BE2C (cell line): ENCODE results near the genes ARL11 and C13orf42.

DNA sequence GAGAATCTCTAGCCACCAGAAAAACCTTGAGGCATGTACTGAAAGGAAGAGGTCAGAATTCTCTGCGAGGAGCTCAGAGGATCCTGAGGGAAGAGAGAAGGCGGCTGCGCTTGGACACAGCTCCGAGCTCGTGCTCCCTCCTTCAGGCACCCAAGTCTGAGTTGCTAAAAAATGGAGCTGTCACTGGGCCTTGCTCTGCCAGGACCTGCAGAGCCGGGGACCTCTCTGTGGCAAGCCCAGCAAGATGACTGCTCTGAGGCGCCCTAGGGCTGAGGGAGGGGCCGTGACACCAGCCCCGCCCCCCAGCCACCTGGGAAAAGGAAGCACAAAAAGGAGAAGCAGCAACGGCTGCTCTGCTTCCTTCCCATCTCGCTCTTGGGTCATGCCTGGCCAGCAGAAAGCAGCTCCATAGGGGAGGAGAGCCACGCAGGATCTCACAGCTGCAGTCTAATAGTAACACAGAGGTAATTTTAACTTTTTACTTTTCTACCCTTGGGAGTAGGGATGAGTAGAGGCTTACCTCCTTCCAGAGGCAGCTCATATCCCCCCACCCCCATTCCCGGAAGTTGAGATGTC is at the start of gene ARL11:
TSS of gene ARL11 (plus strand) at position 356 of the 576 bp plus-strand sequence.
- RRBS = no CpG with 5 or more reads among the region's 13 CpGs

GRCh38 chr13:49670496-49671360 is 20.6 kb downstream of the EBPL start:
- RRBS = no CpG with 5 or more reads among the region's 13 CpGs

- RRBS = no CpG with 5 or more reads among the region's 21 CpGs
These were observed 332 bp upstream of the KPNA3 start for GRCh38 chr13:49792918-49793109.

GRCh38 chr13:50011991-50012641 is 3.1 kb upstream of the KCNRG start:
- RRBS = no CpG with 5 or more reads among the region's 8 CpGs

DNA sequence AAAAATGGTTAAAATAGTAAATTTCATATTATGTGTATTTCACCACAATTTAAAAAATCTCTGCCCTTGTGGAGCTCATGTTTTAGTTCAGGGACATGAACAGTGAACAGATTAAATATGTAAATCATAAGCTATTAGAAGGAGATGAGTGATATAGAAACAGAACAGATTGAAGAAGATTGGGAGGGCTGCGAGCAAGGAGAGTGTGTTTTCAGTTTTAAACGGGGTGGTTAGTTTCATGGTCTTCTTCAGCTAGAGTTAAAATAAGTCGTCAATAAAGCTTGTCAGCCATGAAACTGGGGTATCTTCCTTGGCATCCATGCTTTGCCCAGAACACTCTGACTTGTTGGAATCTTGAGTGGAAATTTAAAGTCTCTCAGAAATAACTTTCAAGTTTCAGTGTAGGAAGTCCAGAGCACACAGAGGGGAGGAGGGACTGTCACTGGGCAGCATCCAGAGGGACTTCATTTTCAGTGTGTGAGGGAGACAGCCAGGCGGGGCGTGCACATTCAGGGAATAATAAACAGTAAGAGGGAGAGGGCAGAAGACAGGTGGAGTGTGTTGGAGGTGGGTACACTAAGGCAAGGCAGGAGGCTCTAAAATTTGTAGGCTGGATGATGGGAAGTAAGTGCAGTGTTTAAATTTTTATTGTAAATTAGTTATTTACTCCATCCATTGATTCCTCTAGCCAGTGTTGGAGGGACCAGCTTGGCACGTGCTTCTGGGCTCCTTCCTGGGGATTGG is 355.5 kb downstream of the KCNRG start:
- RRBS = no CpG with 5 or more reads among the region's 6 CpGs

DNA sequence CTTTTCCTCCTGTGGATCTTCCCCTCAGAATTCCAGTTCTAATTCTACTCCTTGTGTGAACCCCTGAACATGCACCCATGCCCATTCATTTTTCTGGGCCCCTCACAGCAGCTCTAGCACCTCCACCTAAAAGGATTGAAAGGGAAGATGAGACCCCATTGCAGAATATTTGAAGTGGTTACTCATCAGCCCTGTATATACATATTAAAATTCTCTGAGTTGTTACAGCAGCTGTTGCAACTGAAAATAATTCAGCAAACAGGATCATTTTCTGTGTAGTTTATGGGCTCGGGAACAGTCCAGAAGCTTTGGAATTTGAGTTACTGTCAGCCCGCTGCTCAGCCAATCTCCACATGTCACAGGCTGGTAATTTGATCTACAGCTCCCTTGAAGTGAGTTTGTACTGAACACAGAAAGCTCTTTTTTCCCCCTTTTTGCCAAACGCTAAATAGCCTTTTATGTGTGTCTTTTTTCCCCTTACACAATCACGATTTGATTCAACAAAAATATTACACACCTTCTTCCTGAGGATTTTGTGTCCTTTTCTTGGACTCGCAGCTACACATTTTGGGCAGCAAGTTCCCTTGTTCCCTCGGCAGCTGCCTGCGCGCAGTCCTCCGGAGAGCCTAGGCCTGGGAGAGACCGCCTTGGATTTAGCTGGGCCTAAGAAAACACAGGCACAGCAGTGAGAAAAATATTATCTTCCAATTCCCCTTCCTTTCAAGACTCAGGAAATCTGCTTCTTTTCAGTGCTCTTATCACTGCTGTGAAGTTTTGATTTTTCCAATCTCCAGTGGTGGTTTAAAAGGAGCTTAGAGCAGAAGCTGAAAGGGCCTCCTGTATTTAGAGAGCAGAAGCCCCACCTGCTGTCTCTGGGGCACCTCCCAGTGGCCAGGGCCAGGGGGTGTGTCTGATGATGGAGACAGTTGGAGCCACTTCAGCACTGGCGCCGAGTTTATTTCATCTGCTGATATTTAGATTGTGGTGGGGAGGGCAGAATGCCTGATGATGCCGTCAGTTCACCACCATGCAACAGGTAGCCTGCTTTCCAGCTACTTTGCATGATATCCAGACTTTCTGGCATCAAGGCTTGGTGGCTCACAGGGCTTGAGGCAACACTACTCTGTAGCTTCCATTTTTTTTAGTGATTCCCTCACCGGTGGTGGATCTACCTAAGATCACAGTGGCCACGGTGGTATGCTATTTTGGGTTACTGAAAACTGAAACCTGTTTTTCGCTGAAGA is 371.5 kb downstream of the KCNRG start:
- RRBS = no CpG with 5 or more reads among the region's 16 CpGs

GRCh38 chr13:51110992-51111522 is at the start of gene C13orf42:
TSS of gene C13orf42 (minus strand) at chr13:51111274.
- RRBS = no CpG with 5 or more reads among the region's 18 CpGs

DNA sequence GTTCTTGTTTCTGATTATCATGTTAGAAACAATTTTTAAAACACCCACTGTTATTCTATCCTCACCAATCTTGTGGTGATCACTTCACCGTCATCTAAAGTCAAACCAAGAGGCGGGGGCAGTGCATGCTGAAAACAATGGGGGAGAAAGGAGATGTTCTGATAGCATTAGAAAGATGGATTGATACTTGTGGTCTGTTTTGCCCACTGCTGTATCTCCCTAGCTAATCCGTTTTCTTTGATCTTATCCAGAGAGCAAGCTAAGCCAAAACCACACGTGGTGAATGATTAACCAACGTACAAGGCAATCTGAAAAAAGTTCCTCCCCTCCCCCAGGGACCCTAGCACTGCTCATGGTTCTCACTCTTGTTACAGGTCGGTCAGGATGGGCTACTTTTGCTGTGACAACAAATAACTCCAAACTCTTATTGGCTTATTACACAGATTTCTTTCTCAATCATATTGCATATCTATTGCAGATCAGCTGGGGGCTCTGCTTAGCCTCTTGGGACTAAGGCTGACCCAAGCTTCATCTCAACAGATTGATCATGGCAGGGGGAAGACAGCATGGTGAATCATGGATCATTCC is 11.8 kb upstream of the C13orf42 start:
- RRBS = no CpG with 5 or more reads among the region's 6 CpGs

DNA sequence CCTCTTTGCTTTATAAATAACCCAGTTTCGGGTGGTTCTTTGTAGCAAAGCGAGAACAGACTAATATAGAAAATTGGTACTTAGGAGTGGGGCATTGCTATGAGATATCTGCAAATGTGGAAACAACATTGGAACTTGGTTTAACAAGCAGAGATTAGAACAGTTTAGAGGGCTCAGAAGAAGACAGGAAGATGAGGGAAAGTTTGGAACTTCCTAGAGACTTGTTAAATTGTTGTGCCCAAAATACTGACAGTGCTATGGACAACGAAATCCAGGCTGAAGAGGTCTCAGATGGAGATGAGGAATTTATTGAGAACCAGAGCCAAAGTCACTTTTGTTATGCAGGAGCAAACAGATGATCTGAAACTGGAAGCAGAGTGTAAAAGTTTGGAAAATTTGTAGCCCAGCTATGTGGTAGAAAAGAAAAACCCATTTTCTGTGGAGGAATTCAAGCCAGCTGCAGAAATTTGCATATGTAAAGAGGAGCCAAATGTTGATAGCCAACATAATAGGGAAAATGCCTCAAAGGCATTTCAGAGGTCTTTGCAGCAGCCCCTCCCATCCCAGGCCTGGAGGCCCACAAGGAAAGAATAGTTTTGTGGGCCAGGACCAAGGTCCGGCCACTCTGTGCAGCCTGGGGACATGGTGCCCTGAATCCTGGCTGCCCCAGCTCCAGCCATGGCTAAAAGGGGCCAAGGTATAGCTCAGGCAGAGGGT is 53.0 kb upstream of the FAM124A start:
- RRBS = no CpG with 5 or more reads among the region's 4 CpGs

- RRBS = no CpG with 5 or more reads among the region's 13 CpGs
These were observed 24.7 kb downstream of the FAM124A start for GRCh38 chr13:51246663-51247505.

- RRBS = 93% methylated on average over 3 of the region's 13 CpGs
These were observed 36.8 kb downstream of the FAM124A start for GRCh38 chr13:51258925-51259459.

- RRBS = no CpG with 5 or more reads among the region's 4 CpGs
These were observed 40.8 kb downstream of the SERPINE3 start for GRCh38 chr13:51380161-51380724.

GRCh38 chr13:51392194-51392957 is 52.9 kb downstream of the SERPINE3 start:
- RRBS = no CpG with 5 or more reads among the region's 3 CpGs

- RRBS = 1% methylated on average over 5 of the region's 44 CpGs
These were observed 1.4 kb downstream of the INTS6 start for GRCh38 chr13:51451415-51451865.

- RRBS = no CpG with 5 or more reads among the region's 5 CpGs
These were observed 1.1 kb downstream of the INTS6 start for GRCh38 chr13:51451866-51451981.

DNA sequence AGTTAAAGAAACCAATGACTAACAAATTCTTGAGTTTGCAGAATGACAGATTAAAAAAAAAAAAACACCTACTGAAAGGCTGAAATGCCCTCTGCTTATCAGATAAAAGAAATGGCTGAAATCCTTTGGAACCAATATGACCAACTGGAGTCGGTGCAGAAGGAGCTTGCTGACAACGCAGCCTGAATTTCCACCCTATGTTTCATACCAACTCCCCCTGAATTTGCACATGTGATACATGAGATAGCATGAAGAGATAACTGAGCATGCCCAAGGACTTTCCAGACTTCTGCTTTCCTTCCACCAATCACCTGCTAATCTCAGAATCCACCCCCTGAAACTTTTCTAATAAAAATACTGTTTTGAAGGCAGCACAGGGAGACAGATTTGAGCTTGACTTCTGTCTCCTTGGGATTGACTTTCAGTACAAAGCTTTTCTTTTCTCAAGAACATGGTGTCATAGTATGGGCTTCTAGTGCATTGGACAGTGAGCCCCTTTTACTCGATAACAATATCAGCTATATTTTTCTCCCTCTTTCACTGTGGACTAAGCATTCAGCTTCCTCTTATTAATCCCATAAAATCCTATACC is 32.2 kb upstream of the WDFY2 start:
- RRBS = no CpG with 5 or more reads among the region's 3 CpGs

GRCh38 chr13:51621464-51622048 is 37.3 kb downstream of the WDFY2 start:
- RRBS = no CpG with 5 or more reads among the region's 5 CpGs

GRCh38 chr13:51644572-51645677 is 60.7 kb downstream of the WDFY2 start:
- RRBS = no CpG with 5 or more reads among the region's 7 CpGs

GRCh38 chr13:51646001-51646785 is 61.9 kb downstream of the WDFY2 start:
- RRBS = no CpG with 5 or more reads among the region's 10 CpGs

DNA sequence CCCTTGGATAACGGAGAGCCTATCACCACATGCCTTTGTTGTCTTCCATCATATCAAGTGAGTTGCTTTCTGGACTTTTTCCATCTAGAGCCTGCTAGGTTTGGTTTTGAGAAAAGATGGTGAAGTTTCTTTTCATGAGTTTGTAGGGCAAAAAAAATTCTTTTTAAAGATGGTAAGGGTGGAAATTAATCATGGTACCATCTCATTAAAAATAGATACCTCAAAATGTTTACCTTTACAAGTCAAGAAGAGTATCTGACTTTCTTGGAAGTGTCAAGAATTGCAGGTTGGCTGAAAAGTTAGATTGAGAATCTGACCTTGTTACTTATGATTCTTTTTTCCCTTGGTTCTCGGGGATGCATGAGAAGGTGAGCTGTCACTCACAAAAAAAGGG is 38.3 kb downstream of the DHRS12 start:
- RRBS = no CpG with 5 or more reads among the region's 2 CpGs